H4 (cell line): ENCODE results near the genes TMCO3 and ATP4B.

DNA sequence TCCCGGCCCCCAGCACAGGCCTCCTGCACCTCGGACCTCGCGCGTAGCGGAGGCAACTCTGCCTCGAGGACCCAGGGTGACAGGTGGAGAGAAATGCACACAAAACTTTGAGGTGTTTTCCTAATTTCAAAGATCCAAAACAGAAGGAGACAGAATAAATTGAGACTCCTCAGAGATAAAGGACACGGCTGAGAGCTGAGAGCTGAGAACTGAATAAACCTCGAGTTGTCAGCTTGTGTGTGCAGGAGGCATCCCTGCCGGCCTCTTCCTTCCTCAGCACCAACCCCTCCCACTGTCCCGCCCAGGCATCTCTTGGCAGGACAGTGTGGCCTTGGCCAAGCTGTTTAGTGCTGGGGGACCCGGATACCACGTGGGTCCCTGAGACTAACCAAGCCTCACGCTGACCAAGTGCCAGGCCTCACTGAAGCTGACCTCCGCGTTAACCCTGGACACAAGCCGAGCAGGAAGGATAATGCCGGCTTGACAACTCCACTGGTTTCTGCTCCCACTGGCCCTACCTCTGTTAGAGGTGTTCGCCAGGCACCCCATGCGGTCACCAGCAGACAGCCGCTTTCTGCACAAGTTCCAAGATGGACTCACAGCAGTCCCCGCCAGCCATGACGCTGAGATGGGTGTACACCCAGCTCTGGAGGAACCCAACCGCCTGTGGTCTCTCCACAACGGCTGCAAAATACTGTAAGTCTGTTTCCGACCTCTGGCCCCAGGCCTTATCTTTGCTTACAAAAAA lies 12.5 kb downstream of the GRTP1 start:
- RAMPAGE, long total RNA, result no peak

- RAMPAGE, long total RNA, result no peak
Measured at GRCh38 chr13:113408049-113408707, 44.2 kb upstream of the GRTP1 start.

DNA sequence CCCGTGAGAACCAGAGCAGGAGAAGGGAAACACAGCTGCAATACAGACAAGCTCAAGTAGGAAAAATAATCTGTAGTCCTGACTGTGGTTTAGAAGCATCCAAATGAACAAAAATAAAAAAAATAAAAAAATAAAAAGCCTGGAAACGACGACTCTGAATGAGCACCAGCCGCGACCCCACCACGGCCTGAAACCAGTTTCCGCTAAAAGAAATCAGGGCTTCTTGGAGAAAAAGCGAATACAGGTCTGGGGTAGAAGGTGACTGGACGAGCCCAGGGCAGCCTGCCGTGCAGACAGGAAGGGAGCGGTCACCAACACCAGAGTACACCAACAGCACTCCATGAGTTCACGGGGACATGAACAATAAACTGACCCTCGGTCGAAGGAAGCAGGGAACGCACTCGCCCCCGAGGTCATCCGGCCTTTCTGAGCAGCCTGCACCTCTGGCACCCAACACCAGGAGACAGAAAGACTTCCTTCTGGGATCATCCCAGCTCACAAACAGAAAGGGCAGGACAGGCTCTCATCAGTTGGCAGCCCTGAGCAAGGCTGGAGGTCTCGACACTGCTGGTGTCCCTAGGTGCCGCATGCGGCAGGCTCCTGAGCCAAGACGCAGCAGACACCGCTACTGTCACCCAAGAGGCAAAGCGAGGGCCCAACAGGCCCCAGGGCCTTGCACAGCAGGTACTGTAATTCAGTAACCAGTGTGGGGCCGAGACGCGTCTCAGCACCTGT lies 18.2 kb downstream of the DCUN1D2 start:
- RAMPAGE, long total RNA, result no peak

DNA sequence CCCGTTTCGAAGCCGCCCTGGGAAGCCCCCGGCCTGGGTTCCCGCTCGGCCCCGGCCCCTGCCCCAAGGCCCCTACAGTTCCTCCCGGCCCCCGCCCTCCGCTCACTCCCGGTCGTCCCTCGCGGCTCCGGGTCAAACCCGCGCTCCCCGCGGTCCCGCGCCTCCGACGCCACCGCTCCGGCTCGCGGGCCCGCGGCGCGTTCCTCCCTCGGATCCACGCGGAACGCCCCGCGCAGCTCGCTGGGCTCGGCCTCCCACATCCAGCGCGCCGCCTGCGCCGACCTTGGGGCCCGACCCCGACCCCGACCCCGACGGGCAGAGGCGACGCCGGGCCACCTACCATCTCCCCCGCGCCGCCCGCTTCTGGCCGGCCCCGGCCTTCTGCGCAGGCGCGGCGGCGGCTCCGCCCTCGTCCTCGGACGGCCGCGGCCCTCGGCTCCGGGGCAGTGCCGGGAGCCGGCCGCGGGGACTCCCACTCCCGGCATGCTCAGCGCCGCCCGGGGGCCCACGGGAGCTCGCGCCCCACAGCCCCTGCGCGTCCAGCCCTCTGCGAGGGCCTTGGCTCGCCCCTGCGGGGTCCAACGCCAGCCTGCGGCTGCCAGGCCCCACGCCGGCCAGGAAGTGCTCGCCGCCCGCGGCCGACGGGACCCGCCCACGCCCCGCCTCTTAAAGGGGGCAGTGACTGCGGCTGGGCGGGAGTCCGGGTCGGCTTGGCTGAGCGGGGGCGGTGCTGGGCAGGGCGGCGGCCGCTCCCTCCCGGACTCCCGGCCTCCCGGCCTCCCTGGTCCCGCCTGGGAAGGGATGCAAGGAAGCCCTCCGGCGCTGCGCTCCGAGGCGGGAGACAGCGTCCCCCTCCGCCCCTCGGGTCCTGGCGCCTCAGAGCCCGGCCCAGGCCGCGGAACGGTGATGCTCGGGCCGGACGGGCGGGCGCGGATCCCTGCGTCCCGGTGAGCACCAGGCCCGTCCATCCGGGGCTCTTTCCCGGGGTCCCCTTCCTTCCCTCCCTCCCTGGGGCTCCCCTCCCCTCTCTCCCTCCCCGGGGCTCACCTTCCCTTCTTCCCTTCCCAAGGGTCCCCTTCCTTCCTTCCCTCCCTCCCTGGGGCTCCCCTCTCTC lies at the start of gene TMCO3:
Gene TMCO3 (plus strand): TSS at position 695 of the 1,114 bp plus-strand sequence.
- RAMPAGE, long total RNA, result start-site peak on the minus strand centred at position 383 of the sequence, 6 bp wide, 13 reads; start-site peak on the plus strand centred at position 781 of the sequence, 28 bp wide, 32 reads

DNA sequence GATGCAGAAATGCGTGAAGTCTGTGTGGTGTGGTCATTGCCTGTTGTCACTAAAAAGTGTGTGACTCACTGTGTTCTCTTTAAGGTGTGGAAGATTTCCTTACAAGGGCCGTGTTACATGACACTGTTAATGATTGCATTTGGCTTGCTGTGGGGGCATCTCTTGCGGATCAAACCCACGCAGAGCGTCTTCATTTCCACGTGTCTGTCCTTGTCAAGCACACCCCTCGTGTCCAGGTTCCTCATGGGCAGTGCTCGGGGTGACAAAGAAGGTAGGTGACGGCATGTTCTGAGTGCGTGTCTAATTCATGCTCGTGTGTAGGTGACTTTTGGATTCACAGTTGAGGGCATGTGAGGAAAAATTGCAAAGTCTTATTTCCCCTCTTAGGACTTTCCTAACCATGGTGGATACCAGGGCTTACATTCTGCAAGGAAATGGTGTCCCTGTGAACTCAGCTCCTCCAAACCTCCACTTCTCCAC lies 19.4 kb downstream of the TMCO3 start:
- RAMPAGE, long total RNA, result no peak

- RAMPAGE, long total RNA, result no peak
Measured at GRCh38 chr13:113607735-113608110, 23.2 kb downstream of the TFDP1 start.

GRCh38 chr13:113657965-113658267 lies at the start of gene ATP4B:
TSS of gene ATP4B (minus strand) at chr13:113658198.
- RAMPAGE, long total RNA, result no peak

DNA sequence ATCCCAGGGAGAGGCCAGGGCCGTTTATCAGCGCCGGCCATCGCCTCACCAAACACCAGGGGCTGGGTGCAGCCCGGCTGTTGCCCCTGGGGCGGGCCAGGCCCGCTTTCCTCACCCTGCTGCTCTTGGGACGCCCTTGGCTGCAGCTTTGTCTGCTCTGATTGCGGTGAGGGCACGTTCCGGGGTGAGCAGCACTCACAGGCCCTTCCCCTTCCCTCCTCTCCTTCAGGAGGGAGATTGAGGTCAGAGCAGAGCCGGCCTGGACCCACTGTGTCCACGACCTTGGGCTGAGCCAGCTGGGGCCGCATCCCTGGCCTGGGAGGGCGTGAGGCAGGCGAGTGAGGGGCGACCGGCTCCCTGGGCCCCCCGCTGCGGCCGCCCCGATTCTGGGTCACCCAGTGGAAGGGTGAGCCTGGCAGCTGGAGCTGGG lies 285 bp upstream of the ATP4B start:
- RAMPAGE, long total RNA, result no peak

- RAMPAGE, long total RNA, result no peak
Measured at GRCh38 chr13:113860478-113861502, 3.1 kb downstream of the GAS6 start.

DNA sequence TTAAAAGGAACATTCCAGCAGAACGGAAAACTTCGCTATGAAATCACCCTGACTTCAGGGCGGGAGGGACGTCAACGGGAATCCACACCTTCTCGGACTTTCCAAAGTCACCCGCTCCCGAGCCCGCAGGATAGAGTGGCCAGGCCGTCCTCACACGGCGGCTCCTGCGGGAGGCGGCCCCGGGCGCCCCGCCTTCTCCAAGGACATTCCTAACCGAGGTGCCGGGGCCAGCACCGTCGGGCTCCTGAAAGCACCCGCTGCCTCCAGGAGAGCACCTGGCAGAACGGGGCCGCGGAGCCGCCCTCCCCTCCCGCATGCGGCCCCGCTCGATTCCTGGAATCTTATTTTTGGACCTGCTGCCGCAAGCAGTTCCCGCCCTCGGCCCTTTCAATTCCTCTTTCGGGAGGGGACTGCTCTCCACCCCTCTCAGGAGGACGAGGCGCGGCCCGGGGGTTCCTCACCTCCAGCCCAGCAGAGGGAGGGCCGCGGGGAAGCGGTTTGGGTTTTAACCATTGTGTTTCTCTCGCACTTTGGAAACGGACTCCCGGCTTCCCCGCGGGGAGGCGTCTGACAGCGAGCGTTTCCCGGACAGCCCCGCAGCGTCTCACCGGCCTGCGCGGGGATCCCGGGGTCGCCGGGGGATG lies 979 bp downstream of the GAS6 start:
- RAMPAGE, long total RNA, result no peak

GRCh38 chr13:113863419-113863815 lies 459 bp downstream of the GAS6 start:
- RAMPAGE, long total RNA, result no peak

DNA sequence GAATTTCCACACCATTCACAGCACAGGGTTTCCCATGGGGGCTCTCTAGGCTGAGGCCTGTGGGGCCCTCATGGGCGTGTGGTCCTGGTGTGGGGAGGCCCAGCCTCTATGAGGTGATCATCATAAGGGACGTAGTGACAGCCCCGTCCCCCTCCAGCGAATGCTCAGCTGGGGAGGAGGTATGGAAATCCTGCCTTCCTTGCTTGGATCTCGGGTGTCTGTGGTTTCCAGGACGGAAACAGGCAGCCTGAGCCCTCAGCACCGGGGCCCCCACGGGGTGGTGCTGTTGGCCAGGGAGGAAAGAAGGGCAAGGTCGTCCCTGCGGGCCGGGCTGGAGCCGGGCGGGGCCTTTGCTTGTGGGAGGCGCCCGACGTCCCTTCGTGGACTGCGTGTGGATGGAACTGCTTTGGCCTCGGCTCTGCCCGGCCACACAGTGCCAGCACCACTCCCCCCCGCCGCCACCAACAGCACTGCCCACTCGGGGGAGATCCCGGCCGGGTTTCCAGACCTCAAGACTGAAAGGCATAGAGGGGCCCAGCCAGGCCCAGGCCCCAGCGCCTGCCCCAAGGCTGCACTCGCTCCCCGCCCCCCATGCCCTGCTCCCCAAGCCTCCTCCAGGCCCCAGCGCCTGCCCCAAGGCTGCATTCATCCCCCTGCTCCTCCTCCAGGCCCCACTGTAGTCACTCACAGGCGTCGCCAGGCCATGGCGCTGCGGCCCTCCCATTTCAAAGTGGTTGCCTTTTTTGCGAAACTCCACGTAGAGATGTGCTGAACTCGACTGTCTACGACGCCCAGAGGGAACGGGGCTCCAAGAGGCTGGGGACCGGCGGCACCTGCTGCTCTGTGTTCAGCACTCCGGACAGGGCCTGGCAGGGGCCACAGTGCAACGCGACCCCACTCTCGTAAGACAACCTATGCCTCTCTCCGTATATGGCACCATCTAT lies 22.6 kb downstream of the C13orf46 start:
- RAMPAGE, long total RNA, result no peak

DNA sequence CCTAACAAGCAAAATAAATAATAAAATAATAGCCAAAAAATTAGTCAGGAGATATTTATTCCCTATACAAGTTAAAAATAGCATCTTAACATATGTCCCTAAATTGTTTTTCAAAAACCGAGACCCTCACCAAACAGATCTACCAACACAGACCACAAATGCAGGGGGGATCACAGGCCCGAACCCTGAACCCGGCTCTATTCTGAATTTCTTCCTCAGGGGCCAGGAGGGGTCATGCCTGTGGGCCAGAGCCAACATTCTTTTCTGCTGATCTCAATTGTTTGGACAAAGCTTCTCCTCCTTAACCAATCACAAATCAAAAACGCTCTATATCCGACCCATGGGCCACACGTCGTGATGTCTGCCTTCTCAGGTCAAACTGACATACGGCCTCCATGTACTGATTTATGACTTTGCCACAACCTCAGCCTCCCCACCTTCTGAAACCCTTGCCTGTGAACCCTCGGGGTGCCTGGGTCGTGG lies 58.2 kb upstream of the C13orf46 start:
- RAMPAGE, long total RNA, result no peak

DNA sequence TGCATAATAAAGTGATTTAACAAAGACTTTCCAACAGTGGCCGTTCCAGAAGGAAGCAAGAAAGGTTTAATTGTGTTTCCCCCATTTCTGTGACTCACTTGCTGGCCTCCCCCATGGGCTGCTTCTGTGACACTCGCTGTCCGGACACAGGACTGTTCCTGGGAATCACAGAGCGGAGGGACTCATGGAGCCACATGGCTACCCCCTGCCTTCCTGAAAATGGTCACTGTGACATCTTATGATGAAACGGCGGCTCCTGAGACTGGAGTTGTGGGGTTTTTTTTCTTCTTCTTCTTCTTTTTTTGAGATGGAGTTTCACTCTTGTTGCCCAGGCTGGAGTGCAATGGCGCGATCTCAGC lies 62.4 kb upstream of the C13orf46 start:
- RAMPAGE, long total RNA, result no peak

- RAMPAGE, long total RNA, result no peak
Measured at GRCh38 chr13:114042126-114043001, 68.5 kb upstream of the C13orf46 start.

DNA sequence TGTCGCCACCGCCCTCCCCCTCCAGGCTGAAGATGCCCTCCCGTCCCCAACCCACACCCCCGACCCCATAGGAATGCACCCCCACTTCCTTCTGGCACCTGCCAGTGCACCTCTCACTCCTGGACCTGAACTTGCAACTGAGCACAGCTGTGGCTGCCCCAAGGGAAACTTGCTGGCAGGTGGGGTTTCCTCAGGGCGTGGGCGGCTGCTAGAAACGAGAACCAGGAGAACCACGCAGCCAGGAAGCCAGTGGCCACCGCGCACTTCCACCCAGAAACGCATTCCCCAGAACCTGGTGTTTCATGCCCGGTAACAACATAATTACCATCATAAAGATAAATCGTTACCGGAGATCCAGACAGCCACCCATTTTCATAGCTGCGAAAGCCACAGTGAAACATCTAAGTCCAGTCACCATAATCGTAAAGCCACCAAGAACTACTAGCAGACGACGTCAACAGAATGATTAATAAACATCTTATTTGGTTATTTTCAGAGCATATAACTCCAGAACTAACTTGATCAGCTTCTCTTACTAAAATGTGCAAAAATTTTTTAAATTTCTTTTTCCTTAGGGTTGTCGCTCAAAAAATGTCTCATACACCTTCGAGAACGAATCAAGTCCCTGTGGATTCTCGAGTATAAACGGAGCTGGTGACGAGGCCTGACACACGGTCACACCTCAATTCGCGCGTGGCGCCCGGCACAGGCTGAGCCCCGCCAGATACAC lies 75.3 kb upstream of the C13orf46 start:
- RAMPAGE, long total RNA, result no peak

- RAMPAGE, long total RNA, result no peak
Measured at GRCh38 chr13:114064729-114065050, 67.7 kb downstream of the RASA3 start.

- RAMPAGE, long total RNA, result no peak
Measured at GRCh38 chr13:114087534-114087879, 44.9 kb downstream of the RASA3 start.

GRCh38 chr13:114111173-114112245 lies 20.9 kb downstream of the RASA3 start:
- RAMPAGE, long total RNA, result no peak

DNA sequence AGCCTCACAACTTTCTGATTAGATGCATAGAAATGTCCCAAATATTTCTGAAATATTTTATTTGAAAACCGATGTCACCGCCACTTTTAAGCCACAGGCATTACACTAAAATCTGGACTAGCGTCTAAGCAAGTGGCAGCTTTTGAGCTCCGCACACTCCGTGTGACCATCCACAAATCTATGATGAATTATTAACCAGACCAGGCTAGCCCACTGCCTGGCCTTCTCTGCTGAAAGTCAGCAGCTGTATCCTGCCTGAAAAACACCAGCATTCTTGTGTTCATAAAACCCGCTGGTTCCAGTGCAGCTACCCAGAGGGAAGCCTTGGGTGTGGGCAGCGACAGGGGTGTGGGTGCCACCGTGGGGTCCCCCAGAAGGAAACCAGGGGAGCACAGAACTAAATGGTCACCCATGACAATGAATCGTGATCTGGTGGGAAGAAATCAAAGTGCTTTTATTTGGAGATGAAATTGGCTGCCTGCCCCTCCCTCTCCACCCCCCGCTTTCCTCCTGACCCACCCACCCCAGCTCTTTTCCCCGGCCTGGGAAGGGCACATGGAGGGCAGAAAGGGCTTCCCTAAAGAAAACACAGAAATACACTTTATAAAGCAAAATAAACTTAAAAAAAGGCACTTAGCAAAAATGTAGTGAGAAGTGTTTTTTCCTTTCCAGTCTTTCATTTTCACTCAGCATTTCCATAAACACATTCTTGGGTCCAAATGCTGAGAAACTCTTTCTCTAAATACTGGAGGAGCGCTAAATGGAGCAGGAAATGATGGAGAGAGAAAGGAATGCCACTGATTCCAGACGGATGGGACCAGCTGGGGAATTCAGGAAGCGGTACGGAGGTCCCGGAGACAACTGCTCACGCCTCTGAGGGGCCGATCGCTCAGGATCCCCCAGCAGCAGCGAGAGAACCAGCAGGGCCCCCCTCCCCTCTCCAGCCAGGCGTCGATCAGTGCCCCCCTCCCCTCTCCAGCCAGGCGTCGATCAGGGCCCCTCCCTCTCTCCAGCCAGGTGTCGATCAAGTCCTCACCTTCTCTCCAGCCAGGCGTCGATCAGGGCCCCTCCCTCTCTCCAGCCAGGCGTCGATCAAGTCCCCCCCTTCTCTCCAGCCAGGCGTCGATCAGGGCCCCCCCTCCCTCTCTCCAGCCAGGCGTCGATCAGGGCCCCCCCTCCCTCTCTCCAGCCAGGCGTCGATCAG lies 13.5 kb downstream of the RASA3 start:
- RAMPAGE, long total RNA, result no peak